ENCODE measurements around a stretch of chr1.

- PRO-cap, 6 experiments: no peak in any of the 6 experiments
- RAMPAGE, long total RNA, 2 experiments: no peak in any of the 2 experiments
- RRBS: no CpG with 5 or more reads among the region's 9 CpGs
These were observed 86.2 kb downstream of the RASAL2 start for GRCh38 chr1:178179978-178180613.

- PRO-cap, 6 experiments: no peak in any of the 6 experiments
- RAMPAGE, long total RNA, 2 experiments: no peak in any of the 2 experiments
- RRBS: no CpG with 5 or more reads among the region's 7 CpGs
These were observed 176.8 kb downstream of the CLEC20A start for GRCh38 chr1:178319978-178320433.

DNA sequence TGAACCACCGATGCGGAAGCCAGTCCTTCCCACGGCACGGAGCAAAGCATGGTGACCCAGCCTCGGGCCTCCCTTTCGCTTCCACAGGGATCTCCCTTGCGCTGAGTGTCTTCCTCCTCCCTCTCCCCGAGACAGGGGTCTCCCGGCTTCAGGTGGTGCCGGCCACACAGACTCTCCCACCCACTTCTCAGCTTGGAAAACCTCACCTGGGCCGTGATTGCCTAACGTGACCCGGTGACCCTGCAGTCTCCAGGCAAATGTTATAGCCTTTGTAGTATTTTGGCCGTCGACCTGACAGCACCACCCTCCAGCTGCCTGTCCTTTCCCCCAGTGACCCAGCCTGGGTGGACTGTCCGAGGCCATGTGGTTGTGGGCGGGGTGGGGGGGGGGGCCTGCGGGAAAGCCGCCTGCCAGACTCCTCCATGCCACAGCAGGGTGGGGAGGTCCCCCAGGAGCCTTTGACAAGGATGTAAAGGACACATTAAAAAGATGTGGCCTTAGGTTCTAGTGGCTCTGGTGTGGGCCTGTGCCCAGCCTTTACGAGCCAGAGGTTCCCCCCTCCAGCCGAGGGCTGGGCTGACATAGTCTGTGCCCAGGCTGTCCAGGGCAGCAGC, 8.0 kb downstream of the TOR3A start:
- PRO-cap, 6 experiments: no peak in any of the 6 experiments
- RAMPAGE, long total RNA, 2 experiments: no peak in any of the 2 experiments
- RRBS: 91% methylated on average over 3 of the region's 21 CpGs

DNA sequence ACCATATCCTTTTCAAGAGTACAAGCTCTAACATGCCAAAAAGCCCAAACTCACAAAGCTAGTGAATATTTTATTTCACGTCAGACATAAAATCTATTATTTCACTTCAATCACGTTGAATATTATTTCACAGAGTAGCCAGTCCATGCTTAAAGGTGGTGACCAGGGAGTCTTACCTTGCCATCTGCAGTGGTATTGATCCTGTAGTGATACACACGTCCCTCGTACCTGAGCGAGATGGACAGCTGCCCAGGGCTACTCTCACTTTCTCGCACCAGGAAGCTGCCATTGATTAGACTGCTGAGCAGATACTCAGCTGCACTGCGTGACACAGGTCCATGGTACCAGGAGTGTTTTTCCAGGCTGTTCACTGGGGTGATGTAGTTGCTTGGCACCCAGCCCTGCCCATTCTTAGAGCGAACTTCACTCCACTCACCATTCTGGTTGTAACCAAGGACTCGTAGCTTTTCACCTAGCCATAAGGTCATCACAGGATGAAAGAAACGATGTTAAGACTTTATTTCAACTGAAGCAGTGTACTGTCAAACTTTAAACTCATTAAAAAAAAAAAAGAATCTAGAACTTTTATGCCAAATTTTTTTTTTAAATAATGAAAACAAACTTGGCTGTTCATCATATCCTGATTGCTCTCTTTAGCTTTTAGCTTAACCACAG, 44.5 kb downstream of the TOR3A start:
- PRO-cap, 6 experiments: peak in 1 of 6 experiments; most common plus-strand start position 438 of the sequence (in 1)
- RAMPAGE, long total RNA, 2 experiments: no peak in any of the 2 experiments
- RRBS: no CpG with 5 or more reads among the region's 10 CpGs

DNA sequence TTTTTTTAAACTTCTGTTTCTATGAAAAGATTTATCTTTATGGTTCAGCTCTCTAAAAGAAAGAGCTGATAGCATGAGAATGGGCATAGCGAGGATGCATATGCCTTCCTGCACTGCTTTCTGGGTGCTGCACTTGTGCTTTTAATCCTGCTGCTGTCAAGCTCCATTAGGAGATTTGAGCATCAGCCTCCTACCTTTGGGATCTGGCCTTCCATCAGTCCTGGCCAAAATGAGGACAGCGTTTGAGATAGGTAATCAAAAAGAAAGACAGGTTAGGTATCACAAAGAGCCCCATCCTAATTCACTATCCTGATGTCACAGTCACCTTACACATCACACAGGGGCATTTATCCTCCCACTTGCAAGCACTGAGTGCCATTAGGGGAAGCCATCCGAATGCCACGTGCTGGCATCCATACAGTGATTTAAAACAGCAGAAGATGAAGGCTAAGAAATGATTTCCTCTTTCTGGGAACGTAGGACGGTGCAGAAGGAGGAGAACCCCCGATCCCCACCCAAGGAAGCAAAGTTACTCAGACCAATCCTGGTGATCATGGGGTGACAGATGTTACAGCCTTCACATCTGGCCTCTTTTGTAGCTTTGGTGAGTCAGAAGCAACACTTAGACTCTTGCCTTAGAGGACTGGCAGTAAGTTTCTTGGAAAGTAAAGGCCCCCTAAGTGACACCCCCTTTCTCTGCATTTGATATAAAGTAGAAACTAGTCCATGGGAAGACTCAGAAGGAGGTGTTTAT, 13.1 kb upstream of the FAM163A start:
- PRO-cap, 6 experiments: no peak in any of the 6 experiments
- RAMPAGE, long total RNA, 2 experiments: no peak in any of the 2 experiments
- RRBS: no CpG with 5 or more reads among the region's 7 CpGs

DNA sequence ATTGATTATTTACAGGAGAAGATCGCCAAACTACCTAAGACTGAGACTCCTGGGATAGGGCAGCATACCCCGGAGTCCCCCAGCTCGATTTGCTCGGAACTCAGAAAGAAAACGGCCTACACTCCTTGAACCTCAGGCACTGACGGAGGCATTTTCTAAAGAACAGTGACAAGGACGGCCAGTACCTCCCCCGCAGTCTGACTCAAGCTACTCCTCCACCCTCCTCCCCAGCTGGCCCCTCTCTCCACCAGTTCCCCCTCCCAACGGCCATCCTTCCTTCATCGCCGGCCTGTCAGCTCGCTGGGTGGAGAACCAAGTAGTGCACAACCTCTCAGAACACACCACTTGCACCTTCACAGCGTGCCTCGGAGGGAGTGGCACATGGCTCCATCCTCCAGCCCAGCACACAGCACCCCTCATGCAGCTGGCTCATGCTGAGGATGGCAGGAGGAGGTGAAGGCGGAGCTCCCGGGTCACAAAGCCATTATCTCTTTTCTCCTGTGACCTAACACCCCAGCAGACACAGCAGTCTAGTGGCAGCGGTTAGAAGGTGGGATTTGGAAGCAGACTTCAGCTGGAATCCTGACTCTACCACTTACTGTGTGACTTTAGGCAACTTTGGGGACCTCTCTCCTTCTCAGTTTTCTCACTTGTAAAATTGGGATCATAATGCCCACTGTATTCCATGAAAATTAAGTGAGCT, 58.8 kb downstream of the TOR1AIP2 start:
- PRO-cap, 6 experiments: peak in 2 of 6 experiments; most common minus-strand start position 141 of the sequence (in 2)
- RAMPAGE, long total RNA, 2 experiments: no peak in any of the 2 experiments
- RRBS: no CpG with 5 or more reads among the region's 17 CpGs

DNA sequence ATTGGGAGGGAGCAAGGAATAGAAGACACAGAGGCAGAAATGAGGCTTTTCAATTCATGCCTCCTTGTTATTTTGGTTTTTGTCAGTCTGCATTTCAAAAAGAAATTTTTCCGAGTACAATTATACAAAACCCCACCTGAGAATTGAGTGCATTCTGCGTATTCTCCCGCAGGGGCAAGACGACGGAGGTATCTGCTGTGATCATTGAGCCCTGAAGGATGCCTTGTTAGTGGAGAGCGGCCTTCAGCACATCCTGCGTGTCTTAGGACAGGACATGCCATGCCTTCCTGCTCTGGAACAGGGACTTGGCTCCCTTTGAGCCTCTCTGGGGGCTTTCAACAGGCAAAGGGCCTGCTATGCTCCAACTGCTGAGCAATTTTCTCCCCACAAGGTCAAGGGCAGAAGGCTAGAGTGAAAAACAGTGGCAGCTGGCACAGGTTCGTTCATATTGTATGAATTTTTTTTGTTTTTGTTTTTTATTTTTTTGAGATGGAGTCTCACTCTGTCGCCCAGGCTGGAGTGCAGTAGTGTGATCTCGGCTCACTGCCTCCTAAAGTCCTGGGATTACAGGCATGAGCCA, 52.4 kb downstream of the TOR1AIP2 start:
- PRO-cap, 6 experiments: no peak in any of the 6 experiments
- RAMPAGE, long total RNA, 2 experiments: no peak in any of the 2 experiments
- RRBS: no CpG with 5 or more reads among the region's 10 CpGs

DNA sequence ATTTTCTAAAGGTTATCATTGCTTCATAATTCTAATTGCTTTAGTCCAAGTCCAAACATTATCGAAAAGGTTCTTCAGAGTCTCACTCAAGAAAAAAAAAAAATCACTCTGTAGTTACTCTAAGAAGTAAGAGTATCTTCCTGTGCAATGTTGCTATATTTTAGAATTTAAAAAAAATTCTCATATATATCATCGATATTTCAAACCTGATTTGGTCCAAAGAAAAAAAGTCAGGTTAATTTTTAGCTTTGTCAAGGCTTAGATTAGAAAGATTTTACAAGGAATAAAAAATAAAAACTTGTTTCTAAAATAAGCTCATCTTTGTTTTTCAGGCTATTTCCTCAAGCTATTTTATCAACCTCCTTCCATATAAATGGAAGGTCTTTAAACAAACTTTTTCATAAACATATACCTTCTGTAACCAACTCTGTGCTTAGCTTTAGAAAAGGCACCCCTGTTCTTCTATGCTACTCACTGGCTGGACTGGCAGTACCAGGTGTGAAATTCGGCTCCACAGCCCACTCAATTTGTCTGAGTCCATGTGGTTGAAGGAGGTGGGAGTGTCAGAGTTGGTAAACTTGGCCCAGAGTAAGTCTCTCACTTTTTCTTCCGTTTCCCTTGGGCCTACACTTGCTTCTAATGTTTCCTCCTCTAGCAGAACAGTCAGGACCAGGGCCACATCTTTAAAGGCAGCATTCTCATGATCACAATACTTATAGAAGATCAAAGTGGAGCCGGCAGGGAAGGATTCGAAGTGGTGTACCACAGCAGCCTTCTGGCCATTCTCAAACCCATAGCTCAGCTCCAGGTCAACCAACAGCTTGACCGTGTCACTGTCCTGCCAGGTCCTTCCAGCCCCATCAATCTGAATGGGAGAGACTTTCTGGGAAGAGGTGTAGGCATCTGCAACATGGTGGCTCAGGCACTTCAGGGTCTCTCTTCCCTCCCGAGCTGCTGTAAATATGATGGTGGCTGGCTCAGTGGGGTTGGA, 31.7 kb downstream of the TOR1AIP2 start:
- PRO-cap, 6 experiments: no peak in any of the 6 experiments
- RAMPAGE, long total RNA, 2 experiments: no peak in any of the 2 experiments
- RRBS: no CpG with 5 or more reads among the region's 8 CpGs

GRCh38 chr1:179922391-179922883, 32.2 kb upstream of the CEP350 start:
- PRO-cap, 6 experiments: peak in 3 of 6 experiments; most common plus-strand start chr1:179922642 (in 3)
- RAMPAGE, long total RNA, 2 experiments: no peak in any of the 2 experiments
- RRBS: no CpG with 5 or more reads among the region's 5 CpGs

- PRO-cap, 6 experiments: no peak in any of the 6 experiments
- RAMPAGE, long total RNA, 2 experiments: no peak in any of the 2 experiments
- RRBS: no CpG with 5 or more reads among the region's 6 CpGs
These were observed 37.3 kb downstream of the CEP350 start for GRCh38 chr1:179991817-179992445.

GRCh38 chr1:180020048-180021095, 65.8 kb downstream of the CEP350 start:
- PRO-cap, 6 experiments: no peak in any of the 6 experiments
- RAMPAGE, long total RNA, 2 experiments: no peak in any of the 2 experiments
- RRBS: no CpG with 5 or more reads among the region's 2 CpGs

- PRO-cap, 6 experiments: no peak in any of the 6 experiments
- RAMPAGE, long total RNA, 2 experiments: no peak in any of the 2 experiments
- RRBS: no CpG with 5 or more reads among the region's 4 CpGs
These were observed 89.7 kb upstream of the QSOX1 start for GRCh38 chr1:180064796-180065573.

DNA sequence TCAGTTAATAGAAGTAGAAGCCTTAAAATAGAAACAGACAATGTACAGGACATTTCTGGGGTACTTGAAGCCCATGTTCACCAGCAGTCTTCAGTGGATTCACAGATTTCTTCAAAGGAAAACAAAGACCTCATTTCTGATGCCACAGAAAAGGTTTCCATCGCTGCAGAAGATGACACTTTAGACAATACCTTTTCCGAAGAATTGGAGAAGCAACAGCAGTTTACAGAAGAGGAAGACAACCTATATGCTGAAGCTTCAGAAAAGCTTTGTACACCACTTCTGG, 60.7 kb upstream of the QSOX1 start:
- PRO-cap, 6 experiments: no peak in any of the 6 experiments
- RAMPAGE, long total RNA, 2 experiments: no peak in any of the 2 experiments
- RRBS: no CpG with 5 or more reads among the region's 2 CpGs

- PRO-cap, 6 experiments: no peak in any of the 6 experiments
- RAMPAGE, long total RNA, 2 experiments: no peak in any of the 2 experiments
- RRBS: no CpG with 5 or more reads among the region's 12 CpGs
These were observed 37.5 kb upstream of the QSOX1 start for GRCh38 chr1:180117047-180117750.

DNA sequence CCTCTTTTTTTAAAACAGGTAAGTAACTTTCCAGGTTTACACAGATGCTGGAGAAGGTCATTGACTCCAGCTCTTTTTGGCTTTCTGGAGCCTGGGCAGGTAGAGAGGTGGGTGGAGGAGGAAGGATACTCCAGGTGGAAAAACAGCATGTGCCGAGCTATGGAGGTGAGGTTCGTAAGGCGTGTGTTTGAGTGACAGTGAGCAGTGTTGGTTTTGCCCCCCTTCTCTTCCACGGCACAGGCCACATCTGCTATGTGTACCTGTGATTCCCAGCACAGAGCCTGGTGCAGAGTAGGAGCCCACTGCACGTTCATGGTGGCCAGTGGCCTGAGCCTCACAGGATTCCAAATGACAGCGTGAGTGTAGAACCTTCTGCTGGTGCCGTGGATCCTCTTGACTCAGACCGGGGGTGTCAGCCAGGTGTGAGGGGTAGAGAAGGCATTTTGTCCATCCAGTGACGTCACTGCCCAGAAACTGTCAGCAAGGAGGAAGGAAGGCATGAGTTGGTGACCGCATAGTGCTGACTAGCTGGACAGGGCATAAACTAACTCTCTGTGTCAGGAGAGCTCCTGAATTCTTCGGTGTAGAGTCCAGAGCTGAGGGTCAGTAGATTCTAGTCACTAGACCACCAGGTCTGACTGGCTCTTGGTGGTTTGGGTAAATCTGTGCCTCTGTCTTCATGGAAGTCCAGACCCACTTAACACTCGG, 3.6 kb downstream of the QSOX1 start:
- PRO-cap, 6 experiments: no peak in any of the 6 experiments
- RAMPAGE, long total RNA, 2 experiments: no peak in any of the 2 experiments
- RRBS: no CpG with 5 or more reads among the region's 12 CpGs

GRCh38 chr1:180182932-180183280, 28.2 kb downstream of the QSOX1 start:
- PRO-cap, 6 experiments: no peak in any of the 6 experiments
- RAMPAGE, long total RNA, 2 experiments: no peak in any of the 2 experiments
- RRBS: 90% methylated on average over 4 of the region's 18 CpGs

- PRO-cap, 6 experiments: no peak in any of the 6 experiments
- RAMPAGE, long total RNA, 2 experiments: no peak in any of the 2 experiments
- RRBS: no CpG with 5 or more reads among the region's 14 CpGs
These were observed 28.9 kb downstream of the QSOX1 start for GRCh38 chr1:180183381-180184069.

DNA sequence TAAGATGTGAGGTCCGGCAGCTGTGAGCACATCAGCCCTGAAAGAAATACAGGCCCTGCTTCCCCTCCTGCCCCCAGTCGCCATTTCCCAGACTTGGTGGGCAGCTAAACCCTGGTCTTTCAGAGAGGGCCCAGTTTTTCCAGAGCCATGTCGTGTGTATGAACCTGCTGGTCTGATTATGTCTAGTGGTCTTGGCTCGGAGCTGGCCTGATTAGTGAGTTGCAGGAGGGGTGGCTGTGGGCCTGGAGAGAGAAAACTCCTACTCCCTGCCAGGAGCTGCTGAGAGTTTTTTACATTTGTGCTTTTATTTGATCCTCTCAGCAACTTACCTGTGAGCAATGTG, 30.8 kb downstream of the QSOX1 start:
- PRO-cap, 6 experiments: no peak in any of the 6 experiments
- RAMPAGE, long total RNA, 2 experiments: no peak in any of the 2 experiments
- RRBS: no CpG with 5 or more reads among the region's 4 CpGs

GRCh38 chr1:180196017-180196845, 33.8 kb upstream of the LHX4 start:
- PRO-cap, 6 experiments: no peak in any of the 6 experiments
- RAMPAGE, long total RNA, 2 experiments: no peak in any of the 2 experiments
- RRBS: 87% methylated on average over 5 of the region's 23 CpGs

- PRO-cap, 6 experiments: no peak in any of the 6 experiments
- RAMPAGE, long total RNA, 2 experiments: no peak in any of the 2 experiments
- RRBS: no CpG with 5 or more reads among the region's 3 CpGs
These were observed 29.7 kb upstream of the LHX4 start for GRCh38 chr1:180200361-180200803.